OVCAR3 (cell line): Measurements from ENCODE around the genes RGS10 and SEC23IP.

DNA sequence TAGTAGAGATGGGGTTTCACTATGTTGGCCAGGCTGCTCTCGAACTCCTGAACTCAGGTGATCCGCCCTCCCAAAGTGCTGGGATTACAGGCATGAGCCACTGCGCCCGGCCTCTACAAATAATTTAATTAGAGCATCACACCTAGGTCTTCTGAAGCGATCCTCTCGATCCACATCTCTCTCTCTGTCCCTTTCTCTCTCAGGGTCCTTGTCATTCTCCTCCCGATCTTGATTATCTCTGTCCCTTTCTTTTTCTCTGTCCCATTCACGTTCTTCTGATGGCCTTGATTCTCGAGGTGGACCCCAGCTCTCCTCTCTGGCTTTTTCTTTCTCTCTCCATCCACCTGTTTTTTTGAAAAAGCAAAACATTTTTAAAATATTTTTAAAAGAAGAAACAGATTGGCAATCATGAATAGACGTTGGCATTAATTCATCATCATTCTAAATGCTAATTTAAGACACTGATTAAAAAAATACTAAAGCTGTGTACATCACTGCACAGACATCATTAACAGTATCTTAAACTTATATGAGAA lies 8.7 kb downstream of the NANOS1 start:
- RRBS = no CpG with 5 or more reads among the region's 10 CpGs

DNA sequence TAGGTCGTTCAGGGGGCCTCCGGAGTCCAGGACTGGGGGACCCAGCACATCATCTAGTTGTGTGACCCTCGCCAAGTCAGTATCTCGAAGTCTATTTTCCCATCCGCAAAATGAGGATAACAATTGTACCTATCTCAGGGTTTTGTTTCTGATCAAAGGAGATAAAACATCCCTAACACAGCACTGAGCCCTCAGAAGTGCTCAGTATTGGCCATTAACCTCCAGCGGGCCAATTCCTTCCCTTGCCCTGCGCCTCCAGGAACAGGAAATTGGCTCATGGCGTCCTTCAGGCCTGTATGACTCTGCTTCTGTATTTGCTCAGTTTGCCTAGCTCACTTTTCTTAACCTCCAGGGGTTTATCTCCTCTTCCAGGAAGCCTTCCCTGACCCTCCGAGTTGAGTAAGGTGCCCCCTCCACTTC lies 897 bp upstream of the SFXN4 start:
- RRBS = no CpG with 5 or more reads among the region's 9 CpGs

GRCh38 chr10:119175178-119175496 lies 3.5 kb downstream of the PRDX3 start:
- RRBS = no CpG with 5 or more reads among the region's 5 CpGs

DNA sequence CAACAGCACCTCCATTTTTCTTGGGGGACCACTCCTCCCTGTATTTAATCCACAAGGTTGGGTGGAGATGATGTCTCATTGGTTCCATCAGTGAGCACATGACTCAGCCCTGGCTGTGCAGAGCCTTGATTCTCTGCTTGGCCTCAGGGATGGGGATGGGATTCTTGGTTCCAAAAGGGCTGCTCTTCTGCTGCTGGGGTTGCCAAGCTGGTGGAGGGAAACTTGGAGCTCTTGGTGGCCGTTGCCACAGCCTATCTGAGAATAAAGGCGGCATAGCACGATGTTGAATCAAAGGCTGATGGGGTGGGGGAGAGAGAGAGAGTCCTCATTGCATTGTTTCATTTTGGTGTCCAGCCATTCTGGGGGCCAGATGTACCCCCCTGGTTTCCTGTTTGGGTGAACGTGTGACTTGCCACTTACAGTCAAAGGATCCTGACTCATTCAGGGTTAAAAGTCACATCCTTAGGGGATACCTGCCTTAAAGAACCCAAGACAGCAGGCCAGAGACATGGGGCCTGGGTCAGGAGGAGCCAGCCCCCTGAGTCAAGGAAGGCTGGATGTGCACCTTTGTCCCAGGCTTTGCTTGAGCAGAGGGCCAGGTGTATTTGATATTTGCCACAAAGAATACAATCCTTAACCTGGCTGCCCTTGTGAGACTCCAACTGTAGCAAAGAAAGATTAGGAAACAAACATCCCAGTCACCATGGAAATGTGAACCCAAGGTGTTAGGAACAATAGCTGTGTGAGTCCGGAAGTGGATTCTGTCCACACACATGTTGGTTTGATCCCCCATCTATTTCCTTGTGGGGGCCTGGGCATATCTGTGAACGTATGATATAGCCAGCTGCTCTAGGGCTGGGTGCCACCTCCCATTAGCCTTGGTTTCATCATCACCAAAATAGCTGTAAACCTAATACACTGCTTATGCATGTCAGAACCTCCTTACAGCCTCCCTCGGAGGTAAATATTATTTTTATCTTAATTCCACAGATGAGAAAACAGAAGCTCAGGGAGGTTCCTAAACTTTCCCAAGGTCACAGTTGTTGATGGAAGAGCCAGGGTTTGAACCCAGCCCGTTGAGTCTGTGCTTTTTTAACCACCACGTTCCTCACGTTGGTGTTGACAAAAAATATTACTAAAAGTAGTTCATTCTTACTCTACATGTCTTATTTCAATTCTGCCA lies 26.2 kb downstream of the GRK5 start:
- RRBS = no CpG with 5 or more reads among the region's 10 CpGs

DNA sequence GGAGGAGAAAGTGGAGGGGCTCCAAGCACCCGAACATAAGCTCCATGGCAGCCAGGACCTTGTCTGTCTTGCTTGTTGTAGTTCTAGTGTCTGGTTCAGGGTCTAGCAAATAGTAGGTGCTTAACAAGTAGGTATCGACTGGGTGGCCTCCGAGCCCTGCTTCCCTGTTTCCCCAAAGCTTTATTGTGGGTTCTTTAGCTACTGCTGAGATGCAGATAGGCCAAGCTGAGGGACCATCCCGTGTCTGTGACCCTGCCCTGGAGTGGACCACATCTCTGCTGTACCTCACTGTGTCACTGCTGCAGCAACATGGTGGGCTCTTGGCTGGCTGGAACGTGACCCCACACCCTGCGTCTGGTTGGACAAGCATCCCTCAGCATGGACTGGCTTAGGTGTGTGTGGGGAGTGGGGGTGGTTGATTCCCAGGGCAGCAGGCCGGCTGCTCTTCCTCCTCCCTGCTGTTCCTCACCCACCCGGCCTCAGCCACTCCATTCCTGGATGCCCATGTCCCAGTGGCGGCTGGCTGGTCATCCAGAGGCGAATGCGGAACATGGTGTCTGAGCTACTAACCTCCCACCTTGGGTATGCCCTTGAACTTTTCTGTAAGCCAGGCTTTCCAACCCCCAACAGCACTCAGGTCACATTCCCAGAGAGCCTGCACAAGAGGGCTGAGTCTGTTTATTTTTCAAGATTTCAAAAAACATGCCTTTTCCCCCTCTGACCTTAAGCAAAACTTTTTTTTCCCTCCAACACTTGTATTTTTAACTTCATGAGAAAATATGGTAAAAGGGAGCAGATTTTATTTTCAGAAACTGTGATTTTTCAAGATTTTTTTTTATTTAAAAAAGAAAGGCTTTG lies 81.2 kb downstream of the GRK5 start:
- RRBS = no CpG with 5 or more reads among the region's 11 CpGs

- RRBS = no CpG with 5 or more reads among the region's 11 CpGs
Measured at GRCh38 chr10:119306558-119307136, 99.3 kb downstream of the GRK5 start.

GRCh38 chr10:119309683-119310210 lies 102.4 kb downstream of the GRK5 start:
- RRBS = no CpG with 5 or more reads among the region's 6 CpGs

DNA sequence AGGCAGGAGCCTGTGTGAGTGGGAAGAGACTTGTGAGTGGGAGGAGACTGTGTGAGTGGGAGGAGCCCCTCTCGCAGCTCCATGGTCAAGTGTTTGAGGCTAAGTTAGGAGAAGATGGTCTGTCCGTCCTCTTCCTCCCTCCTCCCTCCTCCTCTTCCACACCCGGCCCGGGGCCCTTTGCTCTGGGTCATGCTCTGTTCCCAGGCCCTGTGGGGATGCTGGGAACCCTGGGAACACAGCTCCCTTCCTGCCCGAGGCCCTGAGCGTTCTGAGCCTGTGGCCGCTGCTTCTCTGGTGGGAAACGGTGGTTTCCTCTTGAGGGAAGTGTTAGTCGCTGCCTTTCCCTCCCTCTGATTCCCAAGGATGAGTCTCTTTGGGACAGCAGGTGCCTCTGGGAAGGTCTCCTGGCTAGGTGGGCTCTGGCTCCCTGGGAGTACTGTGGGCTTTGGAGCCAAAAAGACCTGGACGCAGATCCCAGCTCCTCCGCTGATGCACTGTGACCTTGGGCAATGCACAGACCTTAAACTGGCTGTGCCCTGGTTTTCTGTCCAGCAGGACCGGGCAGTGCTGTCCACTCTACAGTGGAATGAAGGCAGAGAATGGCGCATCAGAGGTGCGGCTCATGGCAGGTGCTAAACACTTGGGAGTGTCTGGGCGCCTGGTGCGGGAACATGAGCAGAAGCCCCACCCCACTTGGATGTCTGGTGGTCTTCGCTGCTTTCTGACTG lies 153.4 kb downstream of the GRK5 start:
- RRBS = no CpG with 5 or more reads among the region's 17 CpGs

DNA sequence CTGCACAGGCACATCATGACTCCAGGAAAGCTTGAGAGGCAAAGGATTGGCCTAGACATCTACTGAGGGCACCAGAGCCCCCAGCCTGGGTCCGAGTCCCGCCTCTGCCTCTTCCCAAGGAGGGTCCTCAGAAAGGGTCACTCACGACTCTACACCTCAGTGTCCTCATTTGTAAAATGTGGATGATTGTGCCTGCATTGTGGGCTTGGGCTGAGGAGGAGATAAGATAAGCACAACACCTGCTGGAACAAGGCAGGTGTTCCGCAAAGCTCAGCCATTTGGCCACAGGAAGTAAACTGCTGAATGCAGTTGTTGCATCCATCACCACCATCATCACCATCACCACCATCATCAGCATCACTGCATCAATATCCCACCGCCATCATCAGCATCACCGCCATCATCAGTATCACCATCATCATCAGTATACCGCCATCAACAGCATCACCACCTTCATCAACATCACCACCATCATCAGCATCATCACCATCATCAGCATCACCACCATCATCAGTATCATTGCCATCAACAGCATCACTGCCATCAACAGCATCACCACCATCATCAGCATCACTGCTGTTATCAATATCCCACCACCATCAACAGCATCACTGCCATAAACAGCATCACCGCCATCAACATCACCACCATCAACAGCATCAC lies 116.0 kb downstream of the RGS10 start:
- RRBS = no CpG with 5 or more reads among the region's 8 CpGs

DNA sequence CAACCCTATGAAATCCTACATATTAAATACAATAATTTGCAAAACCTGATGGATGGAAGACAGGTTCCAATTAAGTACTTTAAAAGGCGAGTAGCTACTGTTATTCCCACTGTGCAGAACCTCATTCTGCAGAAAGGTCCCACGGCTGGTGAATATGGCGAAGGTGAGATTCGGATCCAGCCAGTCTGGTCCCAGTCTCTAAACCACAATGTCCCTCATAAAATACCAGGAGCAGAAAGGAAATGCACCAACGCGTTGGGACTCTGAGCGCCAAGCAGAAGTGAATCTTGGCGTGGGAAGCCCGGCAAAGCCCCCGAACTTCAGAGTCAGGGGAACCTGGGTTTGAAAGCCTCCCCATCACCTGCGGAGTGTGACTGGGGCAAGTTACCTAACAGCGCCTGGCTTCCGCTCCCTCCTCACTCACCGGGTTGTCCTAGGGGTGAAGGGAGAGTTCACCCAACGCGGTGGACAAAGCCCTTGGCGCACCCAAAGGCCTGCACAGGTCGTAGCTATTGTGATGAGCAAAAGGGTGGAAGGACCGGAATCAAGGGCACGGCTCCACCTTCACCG lies 1.1 kb downstream of the RGS10 start:
- RRBS = 6% methylated on average over 6 of the region's 21 CpGs

DNA sequence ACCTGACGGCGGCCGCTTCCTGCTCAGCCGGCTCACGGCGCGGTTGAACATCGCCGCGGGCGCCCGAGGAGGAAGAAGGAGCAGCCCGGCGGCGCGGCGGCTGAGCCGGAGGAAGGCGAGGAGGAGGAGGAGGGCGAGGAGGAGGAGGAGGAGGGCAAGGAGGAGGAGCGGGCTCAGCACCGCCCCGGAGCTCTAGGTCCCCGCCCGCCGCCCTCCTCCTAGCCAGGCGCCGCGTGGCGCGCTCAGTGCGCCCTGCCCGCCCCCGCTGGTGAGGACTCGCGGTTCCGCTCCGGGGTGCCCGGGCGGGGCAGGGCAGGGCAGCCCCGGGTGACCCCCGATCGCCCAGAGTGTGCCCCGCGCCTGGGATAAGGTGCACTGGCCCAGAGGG lies at the start of gene RGS10:
RGS10 (minus strand) TSS at position 132 of the 388 bp plus-strand sequence.
- RRBS = 5% methylated on average over 33 of the region's 45 CpGs

DNA sequence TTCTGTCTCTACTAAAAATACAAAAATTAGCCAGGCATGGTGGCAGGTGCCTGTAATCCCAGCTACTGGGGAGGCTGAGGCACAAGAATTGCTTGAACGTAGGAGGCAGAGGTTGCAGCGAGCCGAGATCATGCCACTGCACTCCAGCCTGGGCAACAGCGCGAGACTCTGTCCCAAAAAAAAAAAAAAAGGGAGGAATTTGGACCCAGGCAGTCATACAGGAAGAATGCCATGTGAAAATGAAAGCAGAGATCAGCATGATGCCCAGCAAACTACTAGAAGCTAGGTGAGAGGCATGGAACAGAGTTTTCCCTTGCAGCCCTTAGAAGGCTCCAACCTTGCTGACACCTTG lies 10.3 kb upstream of the BAG3 start:
- RRBS = no CpG with 5 or more reads among the region's 5 CpGs

- RRBS = no CpG with 5 or more reads among the region's 4 CpGs
Measured at GRCh38 chr10:119761176-119761766, 35.4 kb downstream of the INPP5F start.

DNA sequence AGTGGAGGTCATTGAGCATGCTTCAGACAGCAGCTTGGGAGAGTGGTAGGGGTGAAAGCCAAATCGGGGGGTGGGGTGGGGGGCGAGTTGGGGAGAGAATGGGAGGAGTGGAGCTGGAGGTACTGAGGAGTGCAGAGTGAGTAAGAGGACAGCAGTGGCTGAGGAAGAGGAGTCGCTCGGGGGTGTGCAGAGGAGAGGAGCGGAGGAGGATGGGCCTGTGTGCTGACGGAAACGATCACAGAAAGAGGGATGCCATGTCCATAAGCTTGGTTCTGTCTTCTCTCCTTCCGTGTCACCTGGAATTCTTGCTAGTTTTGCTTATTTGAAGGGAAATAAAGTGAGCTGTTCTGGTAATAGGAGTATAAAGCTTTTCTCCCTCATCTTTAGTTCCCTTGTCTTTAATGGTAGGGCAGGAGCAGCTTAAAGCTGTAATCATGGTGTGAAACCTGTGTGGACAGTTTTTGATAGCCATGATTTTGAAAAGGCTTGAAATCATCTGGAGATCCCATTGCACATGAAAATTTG lies 64.2 kb downstream of the INPP5F start:
- RRBS = no CpG with 5 or more reads among the region's 8 CpGs

DNA sequence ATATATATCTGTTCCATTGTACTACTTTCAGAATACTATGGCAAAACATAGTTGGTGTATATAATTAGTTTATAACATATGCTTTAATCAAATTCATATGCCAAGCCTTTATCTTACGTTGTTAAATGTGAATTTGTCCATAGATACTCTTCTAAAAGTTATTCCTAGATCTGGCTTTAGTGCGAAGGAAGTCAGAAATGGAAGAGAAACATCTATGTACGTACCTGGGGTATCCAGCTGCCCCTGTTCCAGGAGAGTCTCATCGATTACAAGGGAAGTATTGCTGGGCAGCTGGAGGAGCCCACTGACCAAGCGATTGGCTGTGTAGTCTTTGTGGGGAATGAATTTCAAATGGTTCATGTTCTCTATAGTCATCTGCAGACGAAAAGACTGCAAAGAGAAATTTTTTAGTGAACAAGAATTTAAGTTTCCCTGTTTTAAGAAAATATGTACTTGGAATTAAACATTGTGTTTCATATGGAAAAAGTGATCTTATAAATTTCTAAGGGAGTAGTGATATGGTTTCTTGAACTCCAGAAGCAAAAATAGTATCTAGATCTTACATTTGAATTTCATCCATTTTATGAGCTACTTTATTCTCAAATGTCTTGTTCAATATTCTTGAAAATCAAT lies 34.2 kb downstream of the MCMBP start:
- RRBS = no CpG with 5 or more reads among the region's 6 CpGs

DNA sequence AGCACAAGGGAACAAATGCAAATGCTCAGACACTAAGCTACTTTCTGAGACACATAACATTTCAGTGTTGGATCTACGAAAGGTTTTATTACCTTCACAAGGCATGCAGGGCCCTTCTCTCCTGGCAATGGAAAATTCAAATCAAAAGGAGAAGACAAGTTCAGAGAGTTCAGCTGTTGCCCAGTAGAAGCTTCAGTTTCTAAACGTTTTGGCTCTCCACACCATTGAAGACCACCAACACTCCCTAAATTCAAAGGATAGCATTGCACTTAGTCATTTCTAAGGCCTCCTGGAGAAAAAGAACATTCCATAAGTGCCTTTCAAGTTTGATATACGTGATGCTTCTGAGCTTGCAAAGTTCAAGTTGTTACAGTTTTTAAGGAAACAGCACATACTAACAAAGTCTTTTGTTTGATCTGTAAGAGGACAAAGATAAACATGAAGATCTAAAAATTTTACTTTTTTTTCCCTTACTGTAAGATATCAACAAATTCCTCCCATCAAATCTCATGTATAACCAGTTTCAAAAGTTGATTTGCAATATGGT lies 23.2 kb downstream of the MCMBP start:
- RRBS = no CpG with 5 or more reads among the region's 3 CpGs

- RRBS = no CpG with 5 or more reads among the region's 70 CpGs
Measured at GRCh38 chr10:119892121-119893476, at the start of gene SEC23IP. SEC23IP (plus strand) TSS chr10:119892730.

- RRBS = no CpG with 5 or more reads among the region's 3 CpGs
Measured at GRCh38 chr10:120306840-120307250, 150.2 kb upstream of the PLPP4 start.

DNA sequence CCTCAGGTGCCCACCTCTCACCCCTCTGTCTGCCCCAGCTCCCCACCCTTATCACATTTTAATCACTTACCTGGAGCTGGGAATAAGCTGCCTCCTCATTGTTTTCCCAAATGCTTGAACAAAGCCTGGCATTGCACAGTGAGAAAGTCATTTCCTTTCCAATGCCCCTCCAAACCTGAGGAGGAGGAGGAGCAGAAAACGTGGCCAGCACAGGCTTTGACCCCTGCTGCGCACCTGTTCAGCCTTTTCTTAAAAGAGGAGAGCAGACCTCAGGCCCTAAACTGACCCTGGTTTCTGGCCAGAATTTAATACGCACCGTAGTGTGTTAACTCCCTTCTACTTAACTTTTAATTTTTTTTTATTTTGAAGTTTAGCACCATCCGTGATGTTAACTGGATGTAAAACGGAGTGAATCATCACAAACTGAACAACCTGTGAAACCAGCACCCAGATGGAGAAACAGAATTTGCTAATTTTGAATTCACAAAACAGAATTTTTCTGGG lies 129.5 kb downstream of the WDR11 start:
- RRBS = no CpG with 5 or more reads among the region's 6 CpGs

GRCh38 chr10:121459970-121460505 lies 138.2 kb downstream of the FGFR2 start:
- RRBS = no CpG with 5 or more reads among the region's 10 CpGs